Measurements from ENCODE around the genes FAM13A and BMPR1B.

- PRO-cap, 3 experiments: no peak in any of the 3 experiments
- RAMPAGE, long total RNA, 4 experiments: no peak in any of the 4 experiments
Measured at GRCh38 chr4:88778854-88779161, 81.2 kb upstream of the NAP1L5 start.

GRCh38 chr4:89056678-89057585, at the start of gene FAM13A:
Gene FAM13A, minus strand, starts transcription at chr4:89057185.
- PRO-cap, 3 experiments: peak in 3 of 3 experiments; most common plus-strand start chr4:89057267 (in 1); most common minus-strand start chr4:89057166 (in 1)
- RAMPAGE, long total RNA, 4 experiments: start-site peak on the minus strand in 4 of 4 experiments, at chr4:89057128-89057190 at its widest, 21 to 169 reads per replicate
- RRBS: no CpG with 5 or more reads among the region's 12 CpGs

DNA sequence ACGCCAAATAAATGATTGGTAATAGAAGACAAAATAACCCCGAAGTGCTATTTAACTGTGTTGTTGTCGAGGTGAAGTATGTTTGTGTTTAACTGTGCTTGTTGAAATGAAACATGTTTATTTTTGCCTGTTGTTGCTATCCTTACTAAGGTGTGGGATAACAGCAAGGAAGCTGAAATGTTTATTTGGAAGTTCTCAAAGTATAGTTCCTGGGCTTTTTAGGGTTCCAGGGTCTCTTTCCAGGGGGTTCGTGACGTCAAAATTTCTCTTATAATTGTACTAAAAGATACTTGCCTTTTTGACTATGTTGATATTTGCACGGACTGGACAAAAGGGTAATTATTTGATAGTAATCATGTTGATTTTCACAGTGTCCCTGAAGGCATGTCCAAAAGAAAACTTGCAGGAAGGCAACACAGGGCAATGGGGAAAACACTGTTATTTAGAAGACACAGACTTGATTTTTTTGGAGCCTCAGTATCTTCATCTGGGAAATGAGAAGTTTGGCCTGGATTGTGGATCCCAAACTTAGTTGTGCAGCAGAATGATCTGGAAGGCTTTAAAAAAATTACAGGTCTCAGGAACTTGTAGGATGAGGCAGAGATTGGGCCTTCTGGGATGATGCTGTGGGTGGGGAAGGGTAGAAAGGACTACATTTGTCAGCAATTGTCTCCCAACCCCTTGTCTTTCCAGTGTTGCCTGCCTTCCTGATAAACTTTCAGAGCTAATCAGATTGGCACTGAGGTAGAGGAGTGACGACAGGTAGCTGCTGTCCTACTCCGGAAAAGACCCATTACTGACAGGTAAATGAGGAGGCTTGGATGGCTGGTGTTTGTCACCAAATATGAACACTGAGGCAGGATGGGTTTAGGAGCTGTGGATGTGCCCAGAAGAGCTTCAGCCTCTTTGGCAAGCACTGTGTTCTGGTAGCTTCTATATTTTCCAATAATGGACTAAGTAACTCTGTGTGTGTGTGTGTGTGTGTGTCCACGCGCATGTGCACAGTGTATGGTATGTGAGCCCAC, 33.1 kb downstream of the GPRIN3 start:
- PRO-cap, 3 experiments: no peak in any of the 3 experiments
- RAMPAGE, long total RNA, 4 experiments: no peak in any of the 4 experiments
- RRBS: no CpG with 5 or more reads among the region's 10 CpGs

GRCh38 chr4:89305713-89306350, 1.8 kb downstream of the GPRIN3 start:
- PRO-cap, 3 experiments: peak in 2 of 3 experiments; most common plus-strand start chr4:89305938 (in 2); most common minus-strand start chr4:89305849 (in 1)
- RAMPAGE, long total RNA, 4 experiments: no peak in any of the 4 experiments
- RRBS: no CpG with 5 or more reads among the region's 7 CpGs

DNA sequence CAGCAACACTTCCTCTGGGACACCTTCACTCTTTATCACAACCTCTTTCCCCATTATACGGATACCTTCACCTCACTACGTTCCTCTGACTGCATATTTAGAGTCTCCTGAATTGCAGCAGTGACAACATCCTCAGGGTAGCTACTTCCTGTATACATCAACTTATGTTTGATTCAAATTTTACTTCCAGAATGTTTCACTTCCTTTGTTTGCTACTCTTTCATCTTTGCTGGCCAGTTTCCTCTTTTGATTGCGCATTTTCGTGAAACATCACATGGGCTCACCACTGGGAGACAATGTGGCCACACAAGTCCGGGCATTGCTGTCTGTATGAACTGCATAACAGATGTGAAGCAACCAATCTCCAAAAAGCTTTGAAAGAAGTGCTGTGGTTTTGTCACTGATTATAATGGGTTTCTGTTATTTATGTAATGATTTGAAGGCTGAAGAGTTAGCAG, 7.5 kb downstream of the SNCA start:
- PRO-cap, 3 experiments: peak in 1 of 3 experiments; most common plus-strand start position 319 of the sequence (in 1); most common minus-strand start position 99 of the sequence (in 1)
- RAMPAGE, long total RNA, 4 experiments: no peak in any of the 4 experiments
- RRBS: no CpG with 5 or more reads among the region's 5 CpGs

DNA sequence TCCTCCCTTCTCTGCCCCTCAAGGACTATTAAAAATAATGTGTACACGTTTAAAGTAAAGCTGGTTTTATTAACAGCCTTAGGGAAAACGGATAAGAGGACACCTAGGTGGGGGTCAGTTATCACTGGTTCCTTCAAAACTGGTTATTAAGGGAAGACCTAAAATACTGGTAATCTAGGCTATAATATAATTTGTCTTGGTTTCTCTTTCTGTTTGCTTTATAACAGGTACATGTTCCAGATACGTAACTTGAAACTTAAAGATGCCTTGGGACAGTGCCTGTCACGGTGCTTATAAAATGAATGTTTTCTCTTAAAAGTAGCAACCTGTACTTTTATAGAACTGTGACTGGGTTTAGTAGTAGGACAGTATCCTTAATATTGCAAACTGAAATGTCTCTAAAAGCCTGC, 1.9 kb downstream of the CCSER1 start:
- PRO-cap, 3 experiments: no peak in any of the 3 experiments
- RAMPAGE, long total RNA, 4 experiments: no peak in any of the 4 experiments
- RRBS: no CpG with 5 or more reads among the region's 4 CpGs

DNA sequence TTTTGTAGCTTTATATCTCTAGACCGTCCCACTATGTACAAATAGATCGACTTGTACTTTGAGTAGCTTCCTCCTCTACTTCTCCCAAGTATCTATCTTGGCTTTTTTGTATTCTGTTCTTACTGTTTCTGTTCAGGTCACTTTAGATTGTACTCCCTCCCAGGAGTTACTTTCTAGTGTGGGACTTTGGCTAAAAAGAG, 405.5 kb downstream of the CCSER1 start:
- PRO-cap, 3 experiments: no peak in any of the 3 experiments
- RAMPAGE, long total RNA, 4 experiments: no peak in any of the 4 experiments
- RRBS: no CpG with 5 or more reads among the region's 2 CpGs

GRCh38 chr4:91143181-91143484, 1015.9 kb downstream of the CCSER1 start:
- PRO-cap, 3 experiments: no peak in any of the 3 experiments
- RAMPAGE, long total RNA, 4 experiments: no peak in any of the 4 experiments
- RRBS: no CpG with 5 or more reads among the region's 2 CpGs

GRCh38 chr4:92274514-92275287, 29.1 kb upstream of the GRID2 start:
- PRO-cap, 3 experiments: no peak in any of the 3 experiments
- RAMPAGE, long total RNA, 4 experiments: no peak in any of the 4 experiments
- RRBS: no CpG with 5 or more reads among the region's 15 CpGs

- PRO-cap, 3 experiments: no peak in any of the 3 experiments
- RAMPAGE, long total RNA, 4 experiments: no peak in any of the 4 experiments
- RRBS: no CpG with 5 or more reads among the region's 4 CpGs
Measured at GRCh38 chr4:94208355-94208605, 615 bp downstream of the SMARCAD1 start.

DNA sequence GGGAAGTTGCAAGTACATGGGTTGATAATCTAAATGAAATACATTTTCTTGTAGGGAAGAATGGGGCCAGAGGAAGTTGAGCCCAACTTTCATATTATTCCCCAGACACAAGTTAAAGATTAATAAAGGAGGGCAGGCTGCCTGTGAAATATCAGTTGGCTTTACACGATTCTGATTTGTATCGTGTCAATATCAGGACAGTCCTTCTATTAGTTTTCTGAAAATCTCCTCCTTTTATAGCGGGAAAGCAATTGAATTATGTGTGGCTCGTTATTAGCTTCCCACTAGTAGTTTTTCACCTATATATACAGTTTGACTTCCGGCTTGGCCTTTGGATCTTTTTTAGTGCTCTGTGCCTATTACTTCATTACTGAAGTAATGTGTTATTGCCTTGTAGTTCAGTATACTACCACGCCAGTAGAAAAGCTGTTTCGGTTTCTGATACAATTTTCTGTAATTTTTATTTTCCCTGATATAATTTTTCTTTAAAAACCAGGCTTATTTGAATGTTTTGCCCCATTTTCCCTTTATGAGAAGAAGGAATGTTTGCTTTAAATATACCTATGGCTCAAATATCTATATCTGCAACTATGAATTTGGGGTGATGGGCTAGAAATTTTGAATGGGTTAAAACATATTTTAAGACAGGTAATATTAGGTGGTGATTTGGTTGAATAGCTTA, 1.9 kb downstream of the PDLIM5 start:
- PRO-cap, 3 experiments: peak in 1 of 3 experiments; most common plus-strand start position 48 of the sequence (in 1)
- RAMPAGE, long total RNA, 4 experiments: no peak in any of the 4 experiments
- RRBS: no CpG with 5 or more reads among the region's 7 CpGs

- PRO-cap, 3 experiments: peak in 1 of 3 experiments; most common plus-strand start chr4:94454403 (in 1)
- RAMPAGE, long total RNA, 4 experiments: no peak in any of the 4 experiments
- RRBS: no CpG with 5 or more reads among the region's 5 CpGs
Measured at GRCh38 chr4:94454169-94454950, 2.6 kb downstream of the PDLIM5 start.

DNA sequence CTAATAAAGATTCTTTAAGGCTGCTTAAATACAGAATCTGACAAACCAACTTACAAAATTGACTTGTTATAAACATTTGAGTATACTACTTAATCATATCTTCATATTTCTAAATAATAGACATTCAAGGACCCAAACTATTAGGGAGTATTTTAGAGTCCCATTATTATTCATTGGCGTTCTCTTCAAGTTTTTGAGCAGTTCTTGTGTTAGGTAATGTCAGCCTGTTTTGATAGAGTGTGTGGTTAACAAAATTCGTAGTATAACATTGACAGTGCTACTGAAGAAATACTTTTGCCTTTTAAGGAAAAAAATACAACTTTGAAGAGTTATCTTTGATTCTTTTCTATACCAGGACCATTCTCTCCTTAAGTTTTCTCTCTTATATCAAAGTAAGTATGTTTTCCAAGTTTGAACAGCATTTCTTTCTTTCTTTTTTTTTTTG, 74.6 kb downstream of the PDLIM5 start:
- PRO-cap, 3 experiments: no peak in any of the 3 experiments
- RAMPAGE, long total RNA, 4 experiments: no peak in any of the 4 experiments
- RRBS: no CpG with 5 or more reads among the region's 2 CpGs

DNA sequence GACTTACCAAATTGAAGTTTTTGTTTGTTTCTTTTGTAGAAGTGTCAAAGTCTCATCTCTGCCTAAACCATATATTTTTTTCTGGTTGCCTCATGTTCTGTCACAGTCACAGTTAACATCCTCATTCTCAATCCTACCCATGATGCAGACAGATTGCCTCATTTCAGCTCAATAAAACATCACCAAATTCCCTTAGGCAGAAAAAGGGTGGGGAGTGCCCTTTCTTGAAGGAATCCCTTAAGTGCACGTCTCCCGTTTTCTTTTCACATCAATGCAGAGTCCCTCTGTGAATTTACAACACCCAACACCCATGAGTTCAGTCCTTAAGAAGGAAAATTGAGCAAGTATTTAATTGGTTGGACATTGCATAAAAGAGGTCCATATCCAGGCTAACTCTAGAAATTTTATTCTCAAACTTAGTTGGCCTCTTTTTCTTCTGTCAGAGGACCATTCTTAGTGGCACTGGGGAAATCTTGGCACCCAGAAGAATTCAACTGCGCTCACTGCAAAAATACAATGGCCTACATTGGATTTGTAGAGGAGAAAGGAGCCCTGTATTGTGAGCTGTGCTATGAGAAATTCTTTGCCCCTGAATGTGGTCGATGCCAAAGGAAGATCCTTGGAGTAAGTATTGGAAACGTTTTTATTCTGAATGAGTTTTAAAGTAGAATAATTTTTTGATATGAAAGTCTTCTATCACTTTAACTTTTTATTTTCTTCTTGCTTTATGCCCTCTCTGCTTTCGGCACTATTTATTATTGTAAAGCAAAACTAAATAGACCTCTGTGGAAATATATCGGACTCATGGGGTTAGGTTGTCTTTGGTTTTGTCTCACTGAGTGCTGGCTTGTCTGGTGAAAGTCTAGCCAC, 103.5 kb upstream of the BMPR1B start:
- PRO-cap, 3 experiments: no peak in any of the 3 experiments
- RAMPAGE, long total RNA, 4 experiments: no peak in any of the 4 experiments
- RRBS: no CpG with 5 or more reads among the region's 7 CpGs

GRCh38 chr4:94666696-94667123, 91.0 kb upstream of the BMPR1B start:
- PRO-cap, 3 experiments: no peak in any of the 3 experiments
- RAMPAGE, long total RNA, 4 experiments: no peak in any of the 4 experiments
- RRBS: no CpG with 5 or more reads among the region's 2 CpGs

DNA sequence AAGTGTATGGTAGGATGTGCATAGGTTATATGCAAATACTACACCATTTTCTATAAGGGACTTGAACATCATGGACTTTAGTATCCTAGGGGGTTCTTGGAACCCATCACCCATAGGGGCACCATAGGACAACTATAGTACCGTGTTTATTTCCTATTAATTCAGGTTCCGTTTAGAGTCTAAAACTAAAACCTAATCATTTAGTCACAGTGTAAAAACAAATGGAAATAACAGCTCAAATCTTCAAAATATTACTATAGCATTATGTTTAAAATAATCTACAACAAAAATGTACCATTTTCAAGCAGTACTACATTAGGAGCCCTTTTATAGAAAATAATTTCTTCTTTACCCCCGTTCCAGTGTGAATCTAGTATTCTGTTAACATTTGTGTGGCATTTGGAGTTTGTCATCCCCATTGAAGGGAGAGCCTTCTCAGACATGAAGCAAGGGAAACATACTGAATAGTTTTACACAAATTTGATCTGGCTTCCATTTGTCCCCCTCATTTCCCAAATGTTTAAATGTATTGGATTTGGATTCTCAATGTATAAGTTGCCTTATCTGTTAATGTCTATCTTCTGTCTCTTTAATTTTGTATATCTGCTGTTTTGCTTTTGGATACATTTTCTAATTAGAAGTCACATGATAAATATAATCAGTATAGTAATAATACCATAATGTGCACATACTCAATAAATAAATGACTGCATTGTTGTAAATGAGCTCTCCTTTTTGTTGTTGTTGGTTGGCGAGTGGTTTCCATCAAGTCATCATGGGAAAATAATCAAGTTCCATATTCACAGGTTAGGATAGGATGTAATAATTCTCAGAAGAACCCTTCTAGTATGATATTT, 90.0 kb upstream of the BMPR1B start:
- PRO-cap, 3 experiments: no peak in any of the 3 experiments
- RAMPAGE, long total RNA, 4 experiments: no peak in any of the 4 experiments
- RRBS: no CpG with 5 or more reads among the region's 4 CpGs

DNA sequence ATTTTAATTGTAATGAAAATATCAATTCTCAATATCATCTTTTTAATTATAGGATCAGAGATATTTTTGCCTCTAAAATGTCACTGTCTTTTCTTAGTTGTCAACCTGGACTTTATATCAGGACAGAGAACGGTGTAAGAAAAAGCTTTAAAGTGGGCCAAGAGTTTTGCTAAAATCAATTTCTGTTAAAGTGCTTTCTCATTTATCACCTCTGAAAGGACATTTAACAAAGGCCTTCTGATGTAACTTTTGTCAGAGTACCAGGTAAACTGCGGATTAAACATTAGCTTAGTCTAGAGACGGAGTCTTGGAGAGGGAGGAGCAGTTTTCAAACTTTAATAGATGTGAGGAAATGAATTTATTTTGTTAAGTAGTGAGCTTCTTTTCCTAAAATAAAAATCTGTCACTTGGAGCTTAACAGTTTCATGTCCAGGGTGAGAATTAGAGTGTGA, 33.8 kb upstream of the BMPR1B start:
- PRO-cap, 3 experiments: no peak in any of the 3 experiments
- RAMPAGE, long total RNA, 4 experiments: no peak in any of the 4 experiments
- RRBS: no CpG with 5 or more reads among the region's 3 CpGs

GRCh38 chr4:94757525-94758303, at the start of gene BMPR1B:
Gene BMPR1B, plus strand, starts transcription at chr4:94757955.
- PRO-cap, 3 experiments: peak in 3 of 3 experiments; most common plus-strand start chr4:94758156 (in 2); most common minus-strand start chr4:94757765 (in 1)
- RAMPAGE, long total RNA, 4 experiments: start-site peak on the plus strand in 1 of 4 experiments, at chr4:94757981-94758046 at its widest, 18 reads per replicate
- RRBS: 1% methylated on average over 34 of the region's 96 CpGs

DNA sequence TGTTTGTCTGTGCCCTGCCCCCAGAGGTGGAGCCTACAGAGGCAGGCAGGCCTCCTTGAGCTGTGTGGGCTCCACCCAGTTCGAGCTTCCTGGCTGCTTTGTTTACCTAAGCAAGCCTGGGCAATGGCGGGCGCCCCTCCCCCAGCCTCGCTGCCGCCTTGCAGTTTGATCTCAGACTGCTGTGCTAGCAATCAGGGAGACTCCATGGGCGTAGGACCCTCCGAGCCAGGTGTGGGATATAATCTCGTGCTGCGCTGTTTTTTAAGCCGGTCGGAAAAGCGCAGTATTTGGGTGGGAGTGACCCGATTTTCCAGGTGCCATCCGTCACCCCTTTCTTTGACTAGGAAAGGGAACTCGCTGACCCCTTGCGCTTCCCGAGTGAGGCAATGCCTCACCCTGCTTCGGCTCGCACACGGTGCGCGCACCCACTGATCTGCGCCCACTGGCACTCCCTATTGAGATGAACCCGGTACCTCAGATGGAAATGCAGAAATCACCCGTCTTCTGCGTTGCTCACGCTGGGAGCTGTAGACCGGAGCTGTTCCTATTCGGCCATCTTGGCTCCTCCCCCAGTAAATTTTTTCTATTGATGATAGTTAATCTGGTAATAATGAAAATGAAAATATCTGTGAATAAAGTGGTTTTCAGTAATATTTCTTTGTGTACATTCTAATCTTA, 83.6 kb downstream of the BMPR1B start:
- PRO-cap, 3 experiments: no peak in any of the 3 experiments
- RAMPAGE, long total RNA, 4 experiments: no peak in any of the 4 experiments
- RRBS: no CpG with 5 or more reads among the region's 29 CpGs

DNA sequence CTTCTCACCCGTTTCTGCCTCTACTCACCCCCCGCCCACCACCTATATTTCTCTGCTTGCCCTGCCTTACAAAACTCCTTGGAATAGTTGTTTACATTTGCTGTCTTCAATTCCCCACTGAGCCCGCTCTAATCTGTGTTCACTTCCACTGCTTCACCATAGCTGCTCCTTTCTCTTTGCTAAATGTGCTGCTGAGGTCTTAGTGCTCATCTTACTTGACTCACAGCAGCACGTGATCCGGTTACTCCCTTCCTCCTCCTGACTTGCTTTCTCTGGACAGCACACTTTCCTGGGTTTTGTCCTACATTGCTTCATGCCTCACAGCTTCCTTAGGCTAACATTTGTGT, 293.0 kb downstream of the UNC5C start:
- PRO-cap, 3 experiments: no peak in any of the 3 experiments
- RAMPAGE, long total RNA, 4 experiments: no peak in any of the 4 experiments
- RRBS: no CpG with 5 or more reads among the region's 5 CpGs

Data from adrenal gland (tissue), 7 donors.